ENCODE results near the genes C12orf54, KMT2D and LMBR1L.

DNA sequence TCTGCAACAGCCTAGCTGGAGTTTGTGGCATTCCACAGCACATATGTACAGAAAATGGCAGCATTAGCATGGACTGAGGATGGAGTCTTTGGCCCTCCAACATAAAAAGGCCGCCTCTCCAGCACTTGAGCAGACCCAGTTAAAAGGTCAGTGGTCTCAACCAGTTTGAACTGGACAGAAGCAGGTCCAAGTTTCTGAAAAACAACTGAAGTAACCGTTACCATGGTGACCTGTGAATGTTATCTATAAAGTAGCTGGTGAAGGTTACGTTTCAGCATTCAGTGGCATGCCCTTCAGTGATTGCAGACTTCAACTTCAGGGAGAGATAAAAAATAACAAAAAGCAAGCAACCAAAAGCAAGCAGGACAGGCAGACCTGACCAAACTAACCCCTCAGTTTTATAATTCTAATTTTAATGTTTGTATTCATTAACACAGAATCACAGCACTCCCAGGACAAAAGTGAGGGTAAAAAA lies 34.1 kb upstream of the OR10AD1 start:
- RRBS = no CpG with 5 or more reads among the region's 3 CpGs
CAGE:
- cytosol, long polyA plus RNA = no peak
- long polyA plus RNA = no peak
- nucleus, long polyA plus RNA = no peak

DNA sequence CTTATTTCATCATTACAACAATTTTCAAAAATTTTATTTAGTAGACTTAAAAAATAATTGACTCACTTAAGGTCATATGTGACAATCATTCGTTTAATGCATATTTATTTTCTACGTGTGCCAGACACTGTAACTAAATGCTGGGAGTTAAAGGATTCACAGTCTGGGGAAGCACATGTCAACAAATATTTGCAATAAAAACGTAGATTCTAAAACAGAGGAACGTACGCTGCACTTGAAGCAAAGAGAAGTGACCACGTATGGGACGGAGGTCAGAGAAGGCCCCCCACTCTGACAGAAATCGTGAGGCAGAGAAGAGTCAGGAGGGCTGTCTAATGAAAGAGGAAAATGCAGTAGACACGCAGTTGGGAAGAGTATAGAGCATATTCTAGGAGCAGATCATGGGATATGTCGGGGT lies 1.1 kb upstream of the ZNF641 start:
- RRBS = no CpG with 5 or more reads among the region's 10 CpGs
CAGE:
- cytosol, long polyA plus RNA = no peak
- long polyA plus RNA = no peak
- nucleus, long polyA plus RNA = no peak

DNA sequence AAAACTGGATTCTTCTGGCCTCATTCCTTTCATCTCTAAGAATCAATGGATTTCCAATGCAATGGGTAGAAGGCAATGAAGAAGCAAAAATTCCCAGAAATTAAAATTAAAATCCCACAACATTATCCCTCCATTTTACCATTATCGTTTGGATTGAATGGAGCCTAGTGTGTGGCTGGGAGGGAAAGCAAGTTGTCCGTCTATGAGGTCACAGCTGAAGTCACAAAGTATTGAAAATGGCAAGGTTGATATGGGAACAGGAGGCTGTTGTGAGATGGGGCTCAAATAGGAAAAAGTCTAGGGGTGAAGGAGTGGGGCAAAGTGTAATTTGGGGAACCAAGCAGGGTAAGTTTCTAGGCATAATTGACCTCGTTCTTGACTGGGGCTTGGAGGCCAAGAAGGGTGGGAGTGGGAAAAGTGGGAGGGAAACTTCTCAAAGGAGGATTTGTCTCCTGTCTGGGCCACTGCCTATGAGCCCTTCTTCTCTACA lies at the start of gene C12orf54:
Gene C12orf54, plus strand, starts transcription at position 267 of the 490 bp plus-strand sequence.
- RRBS = no CpG with 5 or more reads among the region's 3 CpGs
CAGE:
- cytosol, long polyA plus RNA = no peak
- long polyA plus RNA = no peak
- nucleus, long polyA plus RNA = no peak

DNA sequence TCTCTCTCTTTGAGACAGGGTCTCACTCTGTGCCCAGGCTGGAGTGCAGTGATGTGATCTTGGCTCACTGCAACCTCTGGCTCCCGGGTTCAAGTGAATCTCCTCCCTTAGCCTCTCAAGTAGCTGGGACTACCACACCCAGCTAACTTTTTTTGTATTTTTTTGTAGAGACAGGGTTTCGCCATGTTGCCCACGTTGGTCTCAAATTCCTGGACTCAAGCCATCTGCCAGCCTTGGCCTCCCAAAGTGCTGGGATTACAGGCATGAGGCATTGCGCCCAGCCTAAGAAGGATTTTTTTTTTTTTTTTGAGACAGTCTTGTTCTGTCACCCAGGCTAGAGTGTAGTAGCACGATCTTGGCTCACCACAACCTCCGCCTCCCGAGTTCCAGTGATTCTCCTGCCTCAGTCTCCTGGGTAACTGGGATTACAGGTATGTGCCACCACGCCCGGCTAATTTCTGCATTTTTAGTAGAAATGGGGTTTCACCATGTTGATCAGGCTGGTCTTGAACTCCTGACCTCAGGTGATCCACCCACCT lies 7.2 kb downstream of the C12orf54 start:
- RRBS = no CpG with 5 or more reads among the region's 9 CpGs
CAGE:
- cytosol, long polyA plus RNA = no peak
- long polyA plus RNA = no peak
- nucleus, long polyA plus RNA = no peak

DNA sequence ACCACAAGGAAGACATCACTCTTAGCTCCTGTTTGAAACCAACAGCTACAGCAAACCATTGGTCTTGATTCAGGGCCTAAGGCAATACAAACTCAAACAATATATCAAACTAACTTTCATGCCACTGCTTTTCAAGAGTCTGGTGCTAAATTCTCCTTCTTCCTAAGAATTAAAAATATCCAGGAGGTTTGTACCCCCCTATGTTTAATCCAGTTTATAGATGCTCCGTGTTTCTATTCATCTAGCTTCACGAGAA lies 25.4 kb downstream of the KANSL2 start:
- RRBS = no CpG with 5 or more reads among the region's 2 CpGs
CAGE:
- cytosol, long polyA plus RNA = no peak
- long polyA plus RNA = no peak
- nucleus, long polyA plus RNA = no peak

- RRBS = no CpG with 5 or more reads among the region's 6 CpGs
CAGE:
- cytosol, long polyA plus RNA = no peak
- long polyA plus RNA = no peak
- nucleus, long polyA plus RNA = no peak
Observed at GRCh38 chr12:48664633-48665035, 17.4 kb downstream of the KANSL2 start.

GRCh38 chr12:48678891-48679421 lies 3.1 kb downstream of the KANSL2 start:
- RRBS = no CpG with 5 or more reads among the region's 1 CpG
CAGE:
- cytosol, long polyA plus RNA = no peak
- long polyA plus RNA = no peak
- nucleus, long polyA plus RNA = no peak

DNA sequence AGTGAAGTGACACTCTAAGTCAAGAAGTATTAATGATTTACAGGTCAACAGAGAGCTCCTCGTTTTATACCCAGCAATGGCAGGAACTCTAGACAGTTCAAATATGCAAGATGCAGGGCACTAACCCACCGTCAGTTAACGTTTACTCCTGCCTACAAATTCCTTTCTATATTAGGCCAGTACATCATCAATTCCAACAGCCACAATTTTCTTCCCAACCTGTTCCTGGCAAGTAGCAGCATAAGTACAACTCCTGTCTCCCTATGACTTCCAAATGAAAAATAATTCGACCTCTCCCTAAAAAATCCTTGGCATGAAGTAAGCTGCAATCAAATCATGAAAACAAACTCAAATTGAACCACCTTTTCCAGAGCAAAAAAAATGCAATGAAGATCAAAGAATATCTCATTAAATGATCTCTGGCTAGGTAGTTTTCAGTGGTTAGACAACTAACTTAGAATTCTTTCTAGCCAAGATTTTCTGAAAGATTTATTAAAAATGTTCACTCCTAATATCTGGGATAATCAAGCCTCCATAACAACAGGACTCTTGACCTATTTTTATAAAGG lies 9.1 kb upstream of the KANSL2 start:
- RRBS = no CpG with 5 or more reads among the region's 4 CpGs
CAGE:
- cytosol, long polyA plus RNA = no peak
- long polyA plus RNA = no peak
- nucleus, long polyA plus RNA = no peak

- RRBS = no CpG with 5 or more reads among the region's 9 CpGs
CAGE:
- cytosol, long polyA plus RNA = no peak
- long polyA plus RNA = no peak
- nucleus, long polyA plus RNA = no peak
Observed at GRCh38 chr12:48777330-48777926, 11.5 kb downstream of the ADCY6 start.

GRCh38 chr12:48784805-48785457 lies 4.0 kb downstream of the ADCY6 start:
- RRBS = no CpG with 5 or more reads among the region's 7 CpGs
CAGE:
- cytosol, long polyA plus RNA = no peak
- long polyA plus RNA = no peak
- nucleus, long polyA plus RNA = no peak

GRCh38 chr12:48810774-48811641 lies 7.3 kb upstream of the CACNB3 start:
- RRBS = no CpG with 5 or more reads among the region's 7 CpGs
CAGE:
- cytosol, long polyA plus RNA = no peak
- long polyA plus RNA = no peak
- nucleus, long polyA plus RNA = no peak

- RRBS = no CpG with 5 or more reads among the region's 4 CpGs
CAGE:
- cytosol, long polyA plus RNA = no peak
- long polyA plus RNA = no peak
- nucleus, long polyA plus RNA = no peak
Observed at GRCh38 chr12:48925881-48926166, 532 bp upstream of the FKBP11 start.

DNA sequence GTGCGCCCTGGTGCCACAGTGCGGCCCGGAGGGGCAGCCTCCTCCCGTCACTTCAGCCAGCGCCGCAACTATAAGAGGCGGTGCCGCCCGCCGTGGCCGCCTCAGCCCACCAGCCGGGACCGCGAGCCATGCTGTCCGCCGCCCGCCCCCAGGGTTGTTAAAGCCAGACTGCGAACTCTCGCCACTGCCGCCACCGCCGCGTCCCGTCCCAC lies 160 bp downstream of the WNT1 start:
- RRBS = 2% methylated on average over 8 of the region's 24 CpGs
CAGE:
- cytosol, long polyA plus RNA = no peak
- long polyA plus RNA = no peak
- nucleus, long polyA plus RNA = no peak

DNA sequence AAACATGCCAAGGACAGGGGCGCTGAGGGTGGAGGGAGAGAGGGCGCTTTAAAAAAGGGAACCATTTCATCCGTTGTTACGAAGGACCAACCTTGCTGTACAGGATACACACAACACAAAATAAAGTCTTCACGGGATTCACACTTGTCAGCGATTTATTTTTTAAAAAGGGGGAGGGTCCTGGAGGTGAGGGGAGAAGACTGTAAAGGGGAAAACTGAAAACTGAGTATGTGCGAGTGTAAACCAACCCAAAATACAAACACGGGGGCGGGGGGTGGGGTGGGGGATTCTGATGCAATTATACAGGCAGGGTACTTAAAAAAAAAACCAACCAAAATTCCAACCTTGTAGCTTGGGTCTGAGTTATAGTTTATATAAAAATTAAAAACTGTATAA lies 521 bp upstream of the PRKAG1 start:
- RRBS = no CpG with 5 or more reads among the region's 9 CpGs
CAGE:
- cytosol, long polyA plus RNA = no peak
- long polyA plus RNA = no peak
- nucleus, long polyA plus RNA = start-site peak on the plus strand centred at position 117 of the sequence, 620 bp wide, 15 and 20 reads in 2 replicates

DNA sequence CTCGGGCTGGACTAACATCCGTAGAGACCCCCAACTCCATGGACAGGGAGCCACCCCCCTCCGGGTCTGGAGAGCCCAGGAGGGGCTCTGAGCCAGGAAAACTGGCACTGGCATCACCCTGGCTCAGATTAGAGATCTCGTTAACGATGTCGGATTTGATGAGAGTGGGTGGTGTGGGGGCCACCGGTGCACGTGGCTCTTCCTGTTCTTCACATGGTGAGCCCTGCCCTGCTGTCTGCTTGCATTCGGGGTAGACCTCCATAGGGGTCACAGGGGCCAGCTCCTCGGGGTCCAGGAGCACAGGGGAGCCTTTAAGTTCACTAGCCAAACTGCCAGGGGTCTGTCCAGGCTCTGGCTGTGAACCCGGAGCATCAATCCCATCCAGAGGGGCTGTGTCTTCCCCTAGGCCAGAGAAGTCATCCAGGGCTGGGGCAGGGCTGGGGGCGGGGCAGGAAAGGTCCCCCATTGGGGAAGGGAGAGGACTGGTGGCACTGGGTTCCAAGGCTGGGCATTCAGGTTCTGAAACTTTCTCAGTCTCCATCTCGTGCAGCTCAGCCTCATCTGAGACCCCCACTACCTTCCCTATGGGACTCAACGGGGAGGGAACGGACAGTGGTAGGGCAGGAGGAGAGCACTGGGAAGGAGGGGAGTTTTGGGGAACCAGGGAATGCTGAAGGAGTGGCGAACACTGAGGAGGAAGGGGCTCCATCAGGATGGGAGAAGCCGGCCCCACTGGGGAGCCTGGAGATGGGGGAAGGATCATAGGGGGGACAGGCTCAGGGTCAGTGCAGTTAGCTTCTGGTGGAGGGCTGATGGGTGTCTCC lies 10.6 kb downstream of the KMT2D start:
- RRBS = no CpG with 5 or more reads among the region's 17 CpGs
CAGE:
- cytosol, long polyA plus RNA = no peak
- long polyA plus RNA = no peak
- nucleus, long polyA plus RNA = no peak

GRCh38 chr12:49060407-49060981 lies at the start of gene KMT2D:
TSS of gene KMT2D (minus strand) at chr12:49060794.
- RRBS = 1% methylated on average over 22 of the region's 54 CpGs
CAGE:
- cytosol, long polyA plus RNA = no peak
- long polyA plus RNA = no peak
- nucleus, long polyA plus RNA = no peak

DNA sequence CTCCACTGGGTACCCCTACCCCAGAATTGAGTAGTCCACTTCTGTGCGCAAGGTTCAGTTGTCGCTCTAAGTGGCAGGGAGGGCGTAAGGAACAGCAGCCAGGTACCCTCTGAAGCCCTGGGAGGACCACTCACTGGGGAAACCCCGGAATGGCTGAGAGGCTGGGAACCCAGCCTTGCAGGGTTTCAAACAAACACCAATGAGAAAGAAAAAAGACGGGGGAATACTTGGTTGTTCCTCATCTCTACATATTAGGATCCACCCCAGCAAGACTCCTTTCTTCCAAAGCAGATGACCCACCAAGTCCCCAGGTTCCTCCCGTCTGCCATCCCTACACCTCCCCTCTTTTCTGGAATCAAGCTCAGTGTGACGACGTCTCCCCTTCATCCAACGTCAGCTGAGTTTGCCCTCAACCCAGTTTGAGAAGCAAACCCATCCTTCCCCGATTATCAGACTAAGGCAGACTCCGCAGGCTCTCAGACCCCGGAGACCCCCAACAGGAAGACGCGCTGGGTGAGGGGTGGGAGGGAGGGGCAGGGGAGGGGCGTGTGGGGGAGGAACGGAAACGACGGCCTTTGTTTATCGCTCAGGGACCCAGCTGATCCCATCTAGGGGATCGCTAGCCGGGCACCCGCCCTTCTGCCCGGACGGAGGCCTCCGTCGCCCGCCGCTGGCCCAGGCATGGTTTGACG lies 793 bp downstream of the LMBR1L start:
- RRBS = no CpG with 5 or more reads among the region's 29 CpGs
CAGE:
- cytosol, long polyA plus RNA = no peak
- long polyA plus RNA = no peak
- nucleus, long polyA plus RNA = no peak

GRCh38 chr12:49110400-49111218 lies at the start of gene LMBR1L:
TSS of gene LMBR1L (minus strand) at chr12:49110847.
- RRBS = no CpG with 5 or more reads among the region's 49 CpGs
CAGE:
- cytosol, long polyA plus RNA = start-site peak on the minus strand at chr12:49110669-49110735, 109 and 205 reads in 2 replicates
- long polyA plus RNA = no peak
- nucleus, long polyA plus RNA = no peak

GRCh38 chr12:49130561-49131199 lies 515 bp downstream of the TUBA1B start:
- RRBS = under 1% methylated on average over 12 of the region's 54 CpGs
CAGE:
- cytosol, long polyA plus RNA = no peak
- long polyA plus RNA = no peak
- nucleus, long polyA plus RNA = no peak

DNA sequence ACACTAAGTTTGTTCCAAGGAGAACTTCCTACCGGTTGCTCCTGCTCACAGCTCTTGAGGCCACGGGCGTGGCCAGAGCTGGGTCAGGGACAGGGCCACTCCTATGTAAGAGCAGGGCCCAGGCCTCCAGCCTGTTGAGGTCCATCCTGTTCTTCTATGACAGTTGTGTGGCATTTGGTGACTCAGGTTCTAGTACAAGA lies 36.9 kb upstream of the TUBA1A start:
- RRBS = no CpG with 5 or more reads among the region's 3 CpGs
CAGE:
- cytosol, long polyA plus RNA = no peak
- long polyA plus RNA = no peak
- nucleus, long polyA plus RNA = no peak